Progenitor cell of endocrine pancreas (in vitro differentiated cells): ENCODE measurements around the genes TRAPPC2, RAI2 and SCML2.

GRCh38 chrX:13693113-13693693 lies 4.3 kb downstream of the RAB9A start:
- PRO-cap, result no peak

DNA sequence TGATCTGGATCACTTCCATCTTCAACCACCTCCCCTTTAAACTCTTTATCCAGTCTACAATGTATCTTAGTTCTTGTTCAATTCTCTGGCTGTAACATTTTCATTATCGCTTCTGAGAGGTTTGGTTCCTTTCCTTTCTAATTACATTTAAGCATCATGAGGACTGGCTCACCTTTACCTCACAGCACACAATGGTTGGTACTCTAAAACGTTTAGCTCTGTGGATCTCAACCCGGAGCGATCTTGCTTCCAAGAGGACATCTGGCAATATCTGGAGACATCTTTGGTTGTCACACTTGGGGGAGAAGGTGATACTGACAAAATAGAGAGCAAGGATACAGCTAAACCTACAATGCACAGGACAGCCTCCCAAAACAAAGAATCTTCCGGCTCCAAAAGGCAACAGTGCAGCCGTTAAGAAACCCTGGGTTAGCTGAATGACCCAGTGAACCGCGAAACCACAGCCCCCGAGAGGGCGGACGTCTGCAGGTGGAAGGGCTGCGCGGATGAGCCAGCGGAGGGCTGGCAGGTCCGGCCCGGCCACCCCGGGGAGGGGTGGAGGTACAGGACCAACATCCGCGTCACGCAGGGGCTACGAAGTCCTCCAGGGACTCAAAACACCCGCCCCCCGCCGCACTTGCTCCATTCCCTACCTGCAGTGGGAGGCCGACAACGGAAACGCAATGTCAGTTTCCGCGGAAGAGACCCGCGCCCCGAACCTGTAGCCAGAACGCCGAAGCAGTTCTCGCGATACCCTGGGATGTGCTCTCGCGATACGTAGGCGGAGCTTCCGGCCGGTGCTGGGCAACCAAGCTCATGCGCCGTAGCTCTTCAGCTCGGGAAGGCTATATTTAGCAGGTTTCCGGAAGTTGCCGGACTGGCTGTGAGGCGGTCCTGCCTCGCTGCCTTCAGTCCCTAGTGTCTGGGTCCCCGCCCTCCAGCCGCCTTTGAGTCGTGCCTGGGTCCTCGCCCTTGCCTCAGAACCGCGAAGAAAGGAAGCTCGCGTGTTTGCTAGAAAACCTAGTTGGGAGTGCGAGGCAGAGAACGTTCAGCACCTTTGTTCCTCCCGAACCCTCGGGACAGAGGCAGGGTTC lies at the start of gene TRAPPC2:
TRAPPC2 (minus strand) TSS at position 749 of the 1,094 bp plus-strand sequence.
- PRO-cap, result bidirectional peak, plus-strand start at position 877 of the sequence, minus-strand start at position 747 of the sequence

DNA sequence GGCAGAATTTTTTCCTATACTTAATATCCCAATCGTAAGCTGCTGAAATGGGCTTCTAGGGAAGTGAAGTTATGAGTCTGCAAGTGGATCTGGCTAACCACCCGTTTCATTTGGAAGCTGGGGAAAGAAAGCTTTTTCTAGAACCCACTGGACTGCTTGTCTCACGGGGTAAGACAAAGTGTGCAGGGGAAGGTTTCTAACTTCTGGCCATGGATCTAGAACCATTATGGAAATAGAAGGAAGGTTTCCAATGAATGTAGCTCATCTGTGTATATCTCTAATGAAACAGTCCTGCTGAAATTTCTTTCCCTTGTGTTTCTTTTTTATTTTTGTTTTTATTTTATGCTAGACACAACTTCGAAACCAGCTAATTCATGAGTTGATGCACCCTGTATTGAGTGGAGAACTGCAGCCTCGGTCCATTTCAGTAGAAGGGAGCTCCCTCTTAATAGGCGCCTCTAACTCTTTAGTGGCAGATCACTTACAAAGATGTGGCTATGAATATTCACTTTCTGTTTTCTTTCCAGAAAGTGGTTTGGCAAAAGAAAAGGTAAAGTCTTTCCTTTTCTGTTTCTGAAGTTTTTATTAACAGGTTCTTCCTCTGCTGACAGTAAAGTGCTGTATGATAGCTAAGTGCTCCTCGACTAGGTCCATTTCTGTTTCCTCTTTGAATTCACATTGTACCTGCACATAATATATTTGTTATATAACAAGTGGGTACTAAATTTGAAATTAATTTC lies 1.8 kb downstream of the OFD1 start:
- PRO-cap, result no peak

GRCh38 chrX:13765669-13766390 lies 31.3 kb downstream of the OFD1 start:
- PRO-cap, result no peak

- PRO-cap, result no peak
Measured at GRCh38 chrX:14454337-14454814, 75.0 kb upstream of the GLRA2 start.

DNA sequence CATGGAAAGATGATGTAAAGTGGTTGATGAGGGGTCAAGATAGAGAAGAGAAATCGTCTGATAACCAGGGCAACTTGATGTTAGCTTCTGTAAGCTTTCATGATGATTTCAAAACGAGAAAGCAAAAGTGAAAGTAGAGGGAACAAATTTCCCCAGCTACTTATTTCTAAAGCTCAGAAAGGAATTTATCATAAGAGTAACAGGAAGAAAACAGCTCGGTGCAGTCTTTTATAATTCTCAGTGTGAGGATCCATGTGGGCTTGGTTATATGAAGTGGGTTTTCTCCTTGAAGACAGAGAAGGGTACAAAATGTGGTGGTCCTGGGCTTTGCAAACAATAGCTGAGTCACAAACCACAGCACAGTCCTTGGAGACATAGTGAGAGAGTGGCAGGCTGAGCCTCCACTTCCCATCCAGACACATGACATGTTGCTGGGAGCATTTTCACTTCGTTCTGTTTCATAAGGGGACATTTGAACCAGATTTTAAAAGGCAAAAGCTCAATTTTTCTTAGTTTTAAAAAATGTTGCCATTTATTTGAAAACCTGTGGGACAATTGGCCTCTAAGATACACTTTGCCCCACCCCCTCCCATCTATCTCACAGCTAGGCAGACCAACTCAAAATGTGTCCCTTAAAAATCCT lies 32.0 kb upstream of the GLRA2 start:
- PRO-cap, result no peak

DNA sequence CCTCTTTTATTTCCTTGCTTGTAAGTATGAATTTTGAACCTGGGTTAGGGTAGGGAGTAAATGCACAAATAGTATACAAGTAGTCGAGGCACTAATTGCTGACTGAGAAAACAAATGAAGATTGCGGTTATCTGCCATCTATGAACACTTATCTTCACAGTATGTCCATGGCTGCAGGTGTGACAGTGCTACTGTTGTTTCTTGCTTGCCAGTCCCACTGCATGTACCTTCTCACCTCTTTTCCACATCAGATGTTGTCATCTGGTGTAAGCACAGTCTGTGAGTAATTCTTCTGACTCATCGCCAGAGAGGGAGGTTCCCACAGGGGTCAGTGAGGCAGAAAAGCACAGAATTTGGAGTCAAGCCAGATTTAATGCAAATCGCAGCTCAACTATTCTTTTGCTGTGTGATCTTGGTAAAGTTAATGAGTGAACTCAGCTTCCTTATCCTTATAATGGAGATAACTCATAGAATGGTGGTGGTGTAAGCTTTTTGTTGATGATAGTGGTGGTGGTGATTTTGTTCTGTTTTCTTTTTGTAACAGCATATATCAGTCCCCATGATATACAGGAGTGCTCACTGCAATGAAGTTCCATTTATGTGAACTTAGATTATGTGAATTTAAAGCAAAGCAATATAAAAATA lies 144.5 kb downstream of the GLRA2 start:
- PRO-cap, result no peak

DNA sequence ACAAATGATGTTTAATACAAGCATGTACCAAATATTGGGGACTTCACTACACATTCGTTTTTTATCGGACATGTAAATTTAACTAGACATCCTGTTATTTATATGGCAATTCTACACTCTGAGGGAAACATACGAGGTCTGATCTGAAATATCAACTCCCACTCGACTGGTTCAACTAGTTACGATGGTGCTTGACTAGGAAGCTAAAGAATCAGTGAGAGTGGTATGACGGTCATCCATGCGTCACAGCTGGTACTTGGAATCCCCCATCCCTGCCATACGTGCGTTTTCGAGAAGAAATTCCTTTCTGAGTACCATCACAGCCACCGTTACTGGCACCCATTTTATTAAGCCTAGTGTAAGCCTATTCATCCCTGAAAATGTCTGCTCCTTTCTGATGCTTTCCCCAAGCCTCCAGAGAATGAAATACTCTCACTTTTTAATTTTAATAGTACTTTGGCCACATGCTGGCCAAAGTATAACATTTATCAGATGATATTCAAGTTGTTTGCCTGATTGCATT lies 701 bp upstream of the PIGA start:
- PRO-cap, result bidirectional peak, plus-strand start at position 161 of the sequence, minus-strand start at position 177 of the sequence

- PRO-cap, result no peak
Measured at GRCh38 chrX:15384633-15385397, 602 bp upstream of the VEGFD start.

- PRO-cap, result no peak
Measured at GRCh38 chrX:15530220-15530820, 29.7 kb downstream of the BMX start.

DNA sequence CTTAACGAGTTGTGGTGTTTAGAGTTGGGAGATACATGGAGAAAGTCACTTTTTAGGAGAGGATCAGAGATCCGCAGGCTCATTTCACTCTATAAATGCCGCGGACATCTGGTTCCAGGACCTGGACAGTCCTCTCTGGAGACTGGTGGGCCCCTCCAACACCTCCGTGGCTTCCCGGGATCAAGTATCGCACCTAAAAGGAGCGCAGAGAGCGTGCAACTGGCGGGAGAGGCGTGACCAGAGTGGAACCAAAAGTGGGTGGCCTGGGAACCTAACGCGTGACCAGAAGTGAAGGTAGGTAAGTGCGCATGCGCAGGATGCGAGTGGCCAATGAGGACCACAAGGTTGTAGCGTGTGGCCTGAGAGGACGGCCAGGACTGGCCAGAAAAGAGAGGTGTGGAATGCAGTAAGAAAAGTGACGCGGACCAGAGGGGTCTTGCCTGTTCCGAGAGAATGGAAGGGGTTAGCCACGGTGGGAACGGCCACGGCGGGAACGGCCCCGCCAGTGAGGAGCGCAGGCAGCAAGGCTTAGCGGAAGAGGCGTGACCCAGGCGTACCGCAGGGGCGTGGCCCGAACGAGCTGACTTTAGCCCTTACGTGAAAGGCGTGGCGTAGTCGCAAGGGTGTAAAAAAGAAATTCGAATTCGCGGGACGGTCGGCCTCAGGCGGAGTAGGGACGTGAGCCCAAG lies 10.1 kb upstream of the CLTRN start:
- PRO-cap, result bidirectional peak, plus-strand start at position 428 of the sequence, minus-strand start at position 203 of the sequence

- PRO-cap, result no peak
Measured at GRCh38 chrX:16654847-16655678, 5.1 kb downstream of the S100G start.

GRCh38 chrX:17081637-17082442 lies 135.4 kb downstream of the REPS2 start:
- PRO-cap, result no peak

DNA sequence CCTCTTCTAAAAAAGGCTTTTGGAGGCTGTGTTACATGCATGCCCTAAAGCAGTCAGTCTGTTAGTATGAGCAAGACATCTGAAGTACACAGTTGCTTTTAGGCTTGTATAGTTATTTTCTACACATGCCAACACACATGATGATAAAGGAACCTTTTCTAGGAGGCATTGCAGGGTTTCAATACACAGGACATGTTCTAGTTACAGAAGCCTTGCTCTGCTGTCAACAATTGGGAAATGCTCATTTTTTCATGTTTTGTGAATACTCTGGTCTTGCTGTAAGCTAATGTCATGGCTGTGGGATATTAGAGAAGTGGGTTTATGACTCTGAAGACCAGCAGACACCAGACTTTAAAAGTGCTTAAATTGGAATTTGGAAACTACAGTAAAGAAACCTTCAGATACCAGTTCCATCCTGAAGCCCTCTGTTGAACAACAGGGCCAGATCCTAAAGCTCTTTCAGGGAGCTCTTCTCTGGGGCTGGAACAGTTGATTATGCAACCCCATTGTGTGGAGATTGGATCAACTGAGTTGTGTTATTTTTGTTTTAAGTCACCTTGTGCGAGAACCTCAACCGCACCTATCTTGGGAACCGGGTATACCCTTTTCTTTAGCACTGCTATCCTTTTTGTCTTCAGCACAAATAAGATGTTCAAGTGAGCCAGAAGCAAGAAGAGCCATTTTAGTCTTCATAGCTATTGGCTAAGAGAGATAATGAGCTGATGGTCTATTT lies 205.9 kb downstream of the REPS2 start:
- PRO-cap, result no peak

- PRO-cap, result no peak
Measured at GRCh38 chrX:17754234-17754715, 17.0 kb downstream of the SCML1 start.

DNA sequence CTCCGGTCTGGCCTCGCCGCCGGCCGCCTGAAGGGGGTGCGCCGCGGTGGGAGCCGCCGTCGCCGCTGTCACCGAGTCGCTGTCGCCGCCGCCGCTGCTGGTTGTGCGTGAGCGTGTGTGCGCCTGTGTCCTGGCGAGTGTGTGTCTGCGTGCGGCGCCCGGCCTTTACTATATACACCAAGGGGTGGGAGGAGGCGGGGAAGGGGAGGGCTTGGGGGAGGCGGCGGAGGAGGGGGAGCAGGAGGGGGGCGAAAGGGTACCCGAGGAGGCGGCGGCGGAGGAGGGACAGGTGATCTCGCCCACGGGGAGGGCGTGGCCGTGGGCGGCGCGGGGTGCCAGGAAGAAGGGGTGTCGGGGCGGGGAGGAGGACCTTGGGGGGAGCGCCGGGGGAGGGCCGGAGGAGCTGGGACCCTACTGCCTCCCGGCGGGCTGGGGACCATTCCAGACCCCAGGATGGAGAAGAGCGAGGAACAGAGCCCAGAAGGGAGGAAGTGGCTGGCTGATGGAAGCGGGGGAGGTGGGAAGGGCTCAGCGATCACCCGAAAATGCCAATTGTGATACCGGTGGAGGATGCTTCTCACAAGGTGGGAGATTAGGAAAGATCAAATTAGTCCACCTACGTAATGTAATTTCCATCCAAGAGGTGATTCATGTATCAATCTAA lies at the start of gene RAI2:
RAI2 (minus strand) TSS at position 143 of the 664 bp plus-strand sequence.
- PRO-cap, result unidirectional peak, minus-strand start at position 143 of the sequence

GRCh38 chrX:18151790-18151989 lies 69.0 kb downstream of the BEND2 start:
- PRO-cap, result no peak

GRCh38 chrX:18237099-18237432 lies 16.4 kb upstream of the BEND2 start:
- PRO-cap, result no peak

- PRO-cap, result bidirectional peak, plus-strand start at chrX:18354443, minus-strand start at chrX:18354464; bidirectional peak, plus-strand start at chrX:18354783, minus-strand start at chrX:18354678
Measured at GRCh38 chrX:18354199-18355441, at the start of gene SCML2. TSS of gene SCML2 (minus strand) at chrX:18354688.

DNA sequence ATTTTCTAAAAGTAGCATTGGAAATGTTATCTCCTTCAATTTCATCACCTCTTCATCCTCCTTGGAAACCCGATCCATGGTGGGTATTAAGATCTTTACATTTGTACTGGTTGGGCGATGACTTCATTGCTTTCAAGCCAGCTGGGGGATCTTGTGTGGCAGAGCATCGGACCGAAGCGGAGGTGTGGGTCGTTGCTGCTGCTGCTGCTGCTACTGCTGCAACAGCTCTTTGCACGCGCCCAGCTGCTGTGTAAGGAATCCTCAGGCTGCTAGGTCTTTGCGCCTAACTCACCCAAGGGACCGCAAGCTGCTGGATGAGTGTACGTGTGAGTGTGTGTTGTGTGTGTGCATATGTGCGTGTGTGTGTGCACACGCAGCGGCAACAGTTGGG lies 882 bp upstream of the CDKL5 start:
- PRO-cap, result no peak